Right ventricle myocardium (tissue), 1 donor: ENCODE data around the gene NDFIP1.

DNA sequence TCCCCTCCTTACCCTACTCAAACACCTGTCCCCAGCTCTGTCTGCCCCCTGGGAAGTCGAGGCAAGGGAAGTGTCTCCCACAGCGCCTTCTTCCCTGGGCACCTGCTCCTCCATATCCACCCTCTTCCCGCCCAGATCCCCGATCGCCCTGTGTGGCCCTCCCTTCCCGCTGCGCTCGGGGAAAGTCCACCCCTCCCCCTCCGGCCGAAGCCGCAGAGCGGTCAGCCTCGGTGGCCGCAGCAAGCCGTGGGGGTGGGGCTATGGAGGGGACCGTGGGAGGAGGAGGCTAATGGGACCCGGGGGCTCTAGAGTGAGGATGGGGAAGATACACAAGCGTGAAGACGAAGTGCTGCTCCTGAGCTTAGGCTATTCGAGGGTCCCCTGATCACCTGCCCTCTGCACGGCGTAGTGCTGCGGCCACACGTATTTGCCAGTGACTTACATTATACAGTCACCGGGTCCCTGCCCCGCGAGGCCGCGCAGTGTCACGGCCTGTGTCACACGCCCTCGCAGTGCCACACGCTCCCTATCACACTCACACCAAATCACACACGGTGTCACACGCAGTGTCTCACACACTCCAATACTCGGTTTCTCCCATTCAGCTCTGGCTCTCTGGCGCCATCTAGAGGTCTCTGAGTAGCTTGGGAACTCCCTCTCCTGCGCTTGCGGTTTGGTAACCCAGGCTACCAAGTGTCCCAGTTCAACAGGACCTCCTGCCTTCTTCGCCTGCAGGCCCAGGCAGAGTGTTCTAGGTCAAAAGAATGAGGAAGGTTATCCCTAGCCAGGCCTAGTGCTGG lies 720 bp upstream of the PCDH1 start:
- PRO-cap, 2 experiments, result peak in 1 of 2 experiments; most common minus-strand start position 435 of the sequence (in 1)

- PRO-cap, 2 experiments, result no peak in any of the 2 experiments
These were observed 20.4 kb upstream of the NDFIP1 start for GRCh38 chr5:142088073-142088684.

DNA sequence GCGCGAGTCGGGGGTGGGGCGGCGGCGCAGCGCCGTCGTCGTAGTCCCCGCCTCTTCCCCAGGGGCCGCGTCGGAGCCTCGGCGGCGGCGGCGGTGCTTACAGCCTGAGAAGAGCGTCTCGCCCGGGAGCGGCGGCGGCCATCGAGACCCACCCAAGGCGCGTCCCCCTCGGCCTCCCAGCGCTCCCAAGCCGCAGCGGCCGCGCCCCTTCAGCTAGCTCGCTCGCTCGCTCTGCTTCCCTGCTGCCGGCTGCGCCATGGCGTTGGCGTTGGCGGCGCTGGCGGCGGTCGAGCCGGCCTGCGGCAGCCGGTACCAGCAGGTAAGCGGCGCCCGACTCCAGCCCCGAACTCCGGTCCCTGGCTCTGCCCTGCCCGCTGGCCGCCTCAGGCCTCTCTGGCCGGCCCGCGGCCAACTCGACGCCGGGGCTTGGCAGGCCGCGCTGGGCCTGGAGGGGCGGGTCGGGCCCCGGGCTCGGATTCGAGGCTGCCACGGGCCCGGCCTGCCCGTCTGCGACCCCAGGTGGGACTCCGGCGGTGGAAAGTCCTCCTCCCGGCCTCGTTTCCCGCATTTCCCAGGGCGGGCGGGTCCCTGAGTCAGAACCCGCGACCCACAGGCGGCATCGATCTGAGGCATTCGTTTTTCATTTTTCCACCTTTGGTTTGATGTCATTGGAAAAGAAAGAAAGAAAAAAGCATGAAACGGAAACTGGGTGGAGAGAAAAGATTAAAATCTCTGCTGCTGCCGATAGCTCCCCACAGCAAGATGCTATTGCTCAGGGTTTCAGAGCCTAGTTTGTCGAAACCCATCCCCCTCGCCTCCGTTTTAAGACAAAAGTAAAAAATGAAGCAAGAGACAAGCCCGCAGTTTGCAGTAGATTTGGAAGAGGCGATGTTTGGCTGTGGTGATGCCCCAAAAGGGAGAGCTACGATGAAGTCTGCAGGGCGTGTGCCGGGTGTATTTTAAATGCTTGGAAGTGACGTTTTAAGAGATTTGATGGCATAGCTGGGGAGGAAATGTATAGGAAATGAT lies at the start of gene NDFIP1:
Gene NDFIP1 (plus strand): TSS at position 61 of the 1,029 bp plus-strand sequence.
- PRO-cap, 2 experiments, result peak in 2 of 2 experiments; most common plus-strand start position 70 of the sequence (in 1); most common minus-strand start position 929 of the sequence (in 1)

DNA sequence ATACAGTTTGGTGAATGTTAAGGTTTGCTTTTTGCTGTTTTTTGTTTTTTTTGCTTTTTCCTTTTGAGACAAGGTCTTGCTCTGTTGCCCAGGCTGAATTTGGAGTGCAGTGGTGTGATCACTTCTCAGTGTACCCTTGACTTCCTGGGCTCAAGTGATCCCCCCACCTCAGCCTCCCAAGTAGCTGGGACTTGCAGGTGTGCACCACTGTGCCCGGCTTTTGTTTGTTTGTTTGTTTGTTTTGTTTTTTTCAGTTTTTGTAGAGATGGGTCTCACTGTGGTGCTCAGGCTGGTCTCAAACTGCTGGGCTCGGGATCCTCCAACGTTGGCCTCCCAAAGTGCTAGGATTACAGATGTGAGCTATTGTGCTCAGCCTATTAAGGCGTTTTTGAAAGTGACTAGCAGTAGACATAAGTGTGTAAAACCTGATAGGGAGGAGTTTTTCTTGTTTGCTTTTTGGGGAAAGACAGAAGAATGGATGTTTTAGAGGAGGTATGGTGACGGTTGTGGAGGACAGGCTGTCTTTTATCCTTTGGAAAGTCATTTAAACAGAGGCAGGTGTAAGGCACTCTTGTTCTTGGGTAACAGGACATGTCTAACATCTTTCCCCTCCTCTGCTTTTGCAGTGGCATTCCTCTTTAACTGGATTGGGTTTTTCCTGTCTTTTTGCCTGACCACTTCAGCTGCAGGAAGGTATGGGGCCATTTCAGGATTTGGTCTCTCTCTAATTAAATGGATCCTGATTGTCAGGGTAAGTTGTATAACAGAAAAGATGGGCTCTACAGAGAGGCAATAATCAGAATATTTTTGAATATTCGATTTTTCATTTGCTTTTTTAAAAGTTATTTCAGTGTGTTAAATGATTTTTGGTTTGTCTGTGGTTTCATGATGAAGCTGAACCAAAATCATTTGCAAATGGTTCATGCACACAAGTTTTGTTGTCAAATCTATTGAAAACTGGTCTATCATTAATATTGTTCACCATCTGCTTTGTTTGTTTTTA lies 28.8 kb downstream of the NDFIP1 start:
- PRO-cap, 2 experiments, result no peak in any of the 2 experiments

GRCh38 chr5:142155524-142156012 lies 47.0 kb downstream of the NDFIP1 start:
- PRO-cap, 2 experiments, result no peak in any of the 2 experiments

GRCh38 chr5:142223759-142224268 lies 101.0 kb downstream of the SPRY4 start:
- PRO-cap, 2 experiments, result no peak in any of the 2 experiments

DNA sequence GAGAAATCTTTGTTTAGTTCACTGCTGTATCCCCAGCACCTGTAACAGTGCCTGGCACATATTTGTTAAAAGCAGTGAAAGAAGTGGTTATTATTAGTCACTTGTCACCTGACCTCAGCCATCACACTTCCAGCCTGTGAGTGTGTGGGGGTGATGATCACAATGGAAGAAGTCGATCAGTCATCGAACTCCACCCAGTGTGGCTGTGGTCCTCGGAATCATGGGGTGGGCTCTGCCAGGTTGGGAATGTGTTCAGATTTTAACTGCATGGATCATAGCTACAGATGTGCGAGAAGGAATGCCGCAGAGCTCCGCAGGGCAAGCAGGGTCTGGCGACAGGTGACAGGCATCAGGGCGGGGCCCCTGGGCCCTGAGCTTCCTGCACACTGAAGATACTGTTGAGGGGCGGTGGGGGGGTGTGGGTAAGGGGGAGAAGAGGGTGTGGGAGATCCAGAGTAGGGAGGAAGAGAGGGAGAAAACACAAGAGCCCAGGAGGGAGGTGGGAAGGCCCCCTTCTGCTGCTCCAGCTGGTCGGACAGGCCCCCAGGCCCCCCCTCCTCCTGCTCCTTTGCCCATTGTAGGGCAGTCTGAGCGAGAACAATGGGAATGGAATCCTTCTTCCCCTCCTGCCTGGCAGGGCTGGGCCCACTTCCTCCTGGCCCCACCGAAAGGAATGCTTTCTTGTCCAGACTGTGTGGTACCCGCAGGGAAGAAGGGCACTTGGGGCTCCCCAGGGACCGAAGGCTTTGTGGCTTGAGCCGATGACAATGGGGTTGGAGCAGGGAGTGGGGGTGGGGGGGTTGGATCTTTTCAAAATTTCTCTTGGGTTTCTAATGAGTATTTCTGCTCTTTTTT lies 89.5 kb downstream of the SPRY4 start:
- PRO-cap, 2 experiments, result no peak in any of the 2 experiments

GRCh38 chr5:142301513-142301751 lies 23.4 kb downstream of the SPRY4 start:
- PRO-cap, 2 experiments, result no peak in any of the 2 experiments

GRCh38 chr5:142376472-142376833 lies 51.6 kb upstream of the SPRY4 start:
- PRO-cap, 2 experiments, result no peak in any of the 2 experiments

- PRO-cap, 2 experiments, result no peak in any of the 2 experiments
These were observed 174.9 kb upstream of the SPRY4 start for GRCh38 chr5:142499711-142500204.

DNA sequence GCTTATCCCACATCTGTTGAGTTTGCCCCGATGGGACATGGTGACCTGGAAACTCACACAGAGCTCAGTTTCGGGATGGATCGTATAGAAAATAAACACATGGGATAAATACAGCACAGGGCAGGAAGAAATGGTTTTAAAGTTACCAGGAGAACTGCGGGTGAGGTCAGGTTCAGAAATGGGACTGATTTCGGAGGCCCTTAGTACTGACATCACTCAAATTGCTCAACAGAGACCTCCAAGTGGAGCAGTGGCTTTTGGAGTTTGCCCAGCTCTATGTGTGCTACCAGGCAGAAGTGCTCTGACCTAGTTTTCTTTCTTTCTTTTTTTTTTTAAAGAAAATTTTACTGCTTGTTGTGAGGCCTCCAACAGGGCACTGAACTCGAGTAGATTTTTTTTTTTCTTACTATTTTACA lies 173.9 kb downstream of the FGF1 start:
- PRO-cap, 2 experiments, result no peak in any of the 2 experiments

DNA sequence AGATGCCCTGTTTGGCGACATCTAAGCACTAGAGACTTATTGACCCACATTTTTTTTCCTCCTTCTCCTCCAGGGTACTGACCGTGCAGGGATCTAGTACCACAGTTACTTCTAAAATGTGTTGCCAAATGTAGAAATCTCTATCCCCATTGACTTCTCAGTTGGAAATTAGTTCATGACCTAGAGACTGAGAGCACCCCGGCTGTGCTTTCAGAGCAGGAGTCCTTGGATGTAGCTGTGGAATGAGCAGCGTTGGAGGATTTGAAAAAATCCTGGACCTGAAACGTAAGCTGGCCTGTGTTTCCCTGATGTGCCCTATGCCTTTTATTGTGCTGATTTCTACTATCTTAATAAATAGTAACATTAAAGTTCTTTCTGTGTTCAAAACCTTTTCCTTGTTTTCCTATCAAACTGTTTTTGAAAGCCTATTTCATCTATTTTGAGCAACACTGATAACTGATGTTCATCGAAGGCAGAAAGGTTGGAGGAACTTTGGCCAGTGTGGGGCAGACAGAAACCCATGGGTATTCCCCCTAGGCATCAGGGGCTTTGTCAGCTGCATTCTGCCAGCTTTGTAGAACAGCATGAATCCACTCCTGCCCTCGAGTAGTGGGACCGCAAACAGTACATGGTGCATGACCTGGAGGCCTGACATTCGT lies 22.4 kb downstream of the ARHGAP26 start:
- PRO-cap, 2 experiments, result no peak in any of the 2 experiments

GRCh38 chr5:142820402-142820739 lies 50.2 kb downstream of the ARHGAP26 start:
- PRO-cap, 2 experiments, result no peak in any of the 2 experiments

DNA sequence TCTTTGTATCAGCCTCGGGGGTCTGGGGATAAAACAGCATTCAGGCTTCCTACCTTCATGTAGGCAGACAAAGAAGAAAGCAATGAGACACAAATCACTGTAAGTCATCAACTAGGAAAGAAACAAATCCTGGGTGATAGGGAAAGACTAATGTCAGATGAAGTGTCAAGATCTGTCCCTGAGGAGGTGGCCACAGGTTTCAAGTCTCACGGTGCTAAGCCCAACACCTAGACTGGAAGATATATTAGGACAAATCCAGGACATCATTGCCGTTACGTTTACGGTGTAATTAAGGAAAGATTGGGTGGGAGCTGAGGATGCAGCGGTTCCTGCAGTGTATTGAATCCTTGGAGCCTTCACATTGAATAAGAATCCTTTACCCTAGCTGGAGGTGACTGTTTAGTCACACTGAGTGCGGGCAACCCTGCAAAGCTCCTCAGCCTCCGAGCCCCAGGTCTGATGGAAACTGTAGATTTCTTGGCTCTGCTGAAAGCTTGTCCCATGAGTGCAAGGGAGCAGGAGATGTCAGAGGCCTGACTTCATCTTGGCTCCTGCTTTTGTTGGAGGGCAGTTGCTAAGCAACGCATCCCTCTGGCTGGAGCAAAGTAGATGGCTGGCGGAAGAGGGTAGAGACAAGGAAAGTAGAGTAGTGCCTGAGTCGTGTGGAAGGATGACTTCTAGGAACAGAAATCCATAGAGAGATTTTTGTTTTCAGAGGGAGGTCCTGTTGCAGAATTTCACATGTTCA lies 71.1 kb downstream of the ARHGAP26 start:
- PRO-cap, 2 experiments, result no peak in any of the 2 experiments

- PRO-cap, 2 experiments, result no peak in any of the 2 experiments
These were observed 100.4 kb downstream of the ARHGAP26 start for GRCh38 chr5:142870470-142871031.

GRCh38 chr5:142871032-142872239 lies 101.3 kb downstream of the ARHGAP26 start:
- PRO-cap, 2 experiments, result no peak in any of the 2 experiments

- PRO-cap, 2 experiments, result no peak in any of the 2 experiments
These were observed 187.3 kb downstream of the ARHGAP26 start for GRCh38 chr5:142957281-142958134.

- PRO-cap, 2 experiments, result no peak in any of the 2 experiments
These were observed 228.2 kb downstream of the ARHGAP26 start for GRCh38 chr5:142998254-142998976.

DNA sequence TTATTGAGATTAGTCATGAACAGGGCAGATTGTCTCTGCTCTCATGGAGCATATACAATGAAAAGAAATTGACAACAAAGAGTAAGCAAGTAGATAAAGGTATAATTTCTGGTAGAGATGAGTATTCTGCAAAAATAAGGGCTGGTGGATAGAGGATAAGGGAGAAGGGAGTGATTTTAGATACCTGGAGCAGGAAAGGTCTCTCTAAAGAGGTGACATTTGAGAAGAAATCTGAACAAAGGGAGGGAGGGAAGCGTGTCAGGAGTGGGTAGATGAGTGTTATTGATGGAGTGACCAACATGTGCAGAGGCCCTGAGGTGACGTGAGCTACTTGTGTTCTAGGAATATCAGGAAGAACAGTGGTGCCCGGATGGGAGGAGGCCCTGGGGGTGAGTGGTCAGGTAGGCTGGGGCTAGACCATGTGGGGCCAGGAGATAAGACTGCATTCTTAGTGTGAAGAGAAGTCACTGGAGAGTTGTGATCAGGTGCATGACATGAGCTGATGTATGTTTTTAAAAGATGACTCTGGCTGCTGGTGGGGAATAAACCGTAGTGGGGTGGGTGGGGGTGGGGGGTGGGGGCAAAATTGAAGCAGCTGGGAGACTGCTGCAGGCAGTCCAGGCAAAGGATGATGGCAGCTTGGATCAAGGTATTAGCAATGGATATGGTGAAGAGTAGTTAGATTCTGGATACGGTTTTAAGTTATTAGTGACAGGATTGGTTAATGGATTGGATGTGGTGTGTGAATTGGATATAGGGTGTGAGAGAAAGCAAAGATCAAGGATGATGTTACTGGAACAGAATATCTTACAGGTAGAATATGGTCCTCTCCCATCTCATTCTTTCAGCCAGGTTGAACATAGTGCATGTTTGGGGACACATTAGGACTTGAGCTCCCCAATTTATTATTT lies 256.3 kb downstream of the ARHGAP26 start:
- PRO-cap, 2 experiments, result no peak in any of the 2 experiments

GRCh38 chr5:143030618-143031474 lies 260.7 kb downstream of the ARHGAP26 start:
- PRO-cap, 2 experiments, result no peak in any of the 2 experiments